Sigmoid colon (tissue), 4 donors: ENCODE measurements around a stretch of chr3.

GRCh38 chr3:17845204-17845415 is 102.7 kb upstream of the TBC1D5 start:
- PRO-cap, result no peak
- RAMPAGE, long total RNA, 4 experiments, result no peak in any of the 4 experiments

DNA sequence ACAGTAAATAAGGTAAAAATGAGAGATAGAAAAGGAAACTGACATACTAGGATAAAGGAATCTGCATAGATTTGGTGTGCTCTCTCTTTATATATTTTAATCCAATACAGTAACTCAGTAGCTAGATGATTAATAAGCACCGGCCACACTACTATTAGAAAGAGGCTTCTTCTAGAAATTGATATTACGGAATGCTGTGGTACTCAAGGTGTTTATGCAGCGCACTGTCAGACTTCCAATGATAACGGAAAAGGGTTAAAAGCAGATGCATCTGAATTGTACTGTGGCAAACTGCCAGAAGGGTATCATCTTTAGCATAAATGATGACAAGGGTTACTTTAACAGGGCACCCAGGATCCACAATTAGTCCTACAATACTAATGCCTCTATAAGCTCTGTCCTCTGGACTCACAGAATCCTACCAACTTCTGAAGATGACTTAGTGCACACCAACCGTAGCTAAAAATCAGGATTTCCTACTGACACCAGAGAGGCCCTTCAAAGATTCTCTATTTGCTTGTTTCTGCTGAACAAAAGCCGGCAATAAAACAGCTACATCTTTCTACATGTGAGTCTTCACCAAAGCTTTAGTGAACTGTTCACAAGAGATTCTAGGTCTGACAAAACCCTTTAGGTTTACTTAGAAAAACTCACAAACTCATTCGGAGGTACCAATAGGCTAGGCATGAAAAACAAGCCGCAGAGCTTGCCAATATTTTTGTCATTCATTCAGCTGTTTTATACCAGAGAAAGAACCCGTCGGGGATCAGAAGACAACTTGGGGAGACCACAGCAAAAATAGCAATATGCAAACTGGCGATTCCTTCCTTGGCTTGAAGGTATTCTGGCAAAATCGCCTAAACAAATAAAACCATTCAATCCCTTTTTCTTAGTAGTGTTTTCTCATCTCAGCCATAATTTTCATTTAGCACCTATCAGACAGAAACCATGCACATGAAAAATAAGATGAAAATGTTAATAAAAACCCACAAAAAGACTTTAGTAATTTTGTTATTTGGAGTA is 7.0 kb downstream of the SATB1 start:
- PRO-cap, result no peak
- RAMPAGE, long total RNA, 4 experiments, result no peak in any of the 4 experiments

GRCh38 chr3:18442915-18443281 is 17.8 kb upstream of the SATB1 start:
- PRO-cap, result no peak
- RAMPAGE, long total RNA, 4 experiments, result no peak in any of the 4 experiments

- PRO-cap, result no peak
- RAMPAGE, long total RNA, 4 experiments, result no peak in any of the 4 experiments
Observed at GRCh38 chr3:18446011-18446406, 20.9 kb upstream of the SATB1 start.

DNA sequence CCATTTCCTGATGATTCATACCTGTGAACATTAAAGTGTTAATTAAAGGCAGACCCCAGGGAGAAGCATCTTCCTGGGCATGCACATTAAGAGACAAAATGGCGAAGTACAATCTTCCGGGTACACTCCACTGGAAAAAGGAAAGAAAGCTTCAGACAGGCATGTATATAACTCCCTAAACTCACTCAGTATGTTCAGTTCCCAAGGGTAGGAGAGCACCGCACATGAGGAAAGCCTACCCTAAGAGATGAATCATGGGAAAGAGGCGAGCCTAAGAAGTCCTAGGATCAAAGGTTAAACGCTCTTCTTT is 17.4 kb upstream of the KCNH8 start:
- PRO-cap, result no peak
- RAMPAGE, long total RNA, 4 experiments, result no peak in any of the 4 experiments

DNA sequence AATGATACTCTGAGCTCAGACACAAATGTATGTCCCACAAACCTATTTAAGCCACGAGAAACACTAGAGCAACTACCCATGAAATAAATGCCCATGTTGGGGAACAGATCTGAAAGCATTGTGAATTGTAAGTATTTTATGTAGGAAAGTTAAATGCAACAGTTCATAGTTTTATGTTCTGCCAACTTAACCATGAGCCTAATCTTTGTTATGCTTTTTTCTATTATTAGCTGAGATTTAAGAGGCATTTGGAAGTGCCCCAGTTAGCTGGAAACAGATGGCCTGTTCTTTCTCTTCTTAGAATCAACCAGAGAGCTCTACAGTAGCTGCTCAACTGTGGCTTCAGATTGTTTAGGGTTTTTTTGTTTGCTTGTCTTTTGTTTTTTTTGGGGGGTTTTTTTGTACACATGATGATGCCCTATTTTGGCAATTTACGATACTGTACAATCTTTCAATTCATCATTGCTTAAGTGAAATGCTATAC is 284.4 kb downstream of the KCNH8 start:
- PRO-cap, result unidirectional peak, plus-strand start at position 300 of the sequence
- RAMPAGE, long total RNA, 4 experiments, result no peak in any of the 4 experiments

GRCh38 chr3:20023545-20024295 is 11.7 kb upstream of the PP2D1 start:
- PRO-cap, result unidirectional peak, plus-strand start at chr3:20023850
- RAMPAGE, long total RNA, 4 experiments, result no peak in any of the 4 experiments

DNA sequence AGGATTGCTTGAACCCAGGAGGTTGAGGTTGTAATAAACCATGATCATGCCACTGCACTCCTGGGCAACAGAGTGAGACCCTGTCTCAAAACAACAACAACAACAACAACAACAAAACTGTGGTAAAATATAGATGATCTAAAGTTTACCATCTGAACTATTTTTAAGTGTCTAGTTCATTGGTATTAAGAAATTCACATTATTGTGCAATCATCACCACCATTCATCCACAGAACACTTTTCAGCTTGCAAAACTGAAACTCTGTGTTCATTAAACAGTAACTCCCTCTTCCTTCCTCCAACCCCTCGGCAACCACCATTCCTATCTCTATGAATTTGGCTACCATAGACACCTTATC is 20.6 kb downstream of the KAT2B start:
- PRO-cap, result no peak
- RAMPAGE, long total RNA, 4 experiments, result no peak in any of the 4 experiments

DNA sequence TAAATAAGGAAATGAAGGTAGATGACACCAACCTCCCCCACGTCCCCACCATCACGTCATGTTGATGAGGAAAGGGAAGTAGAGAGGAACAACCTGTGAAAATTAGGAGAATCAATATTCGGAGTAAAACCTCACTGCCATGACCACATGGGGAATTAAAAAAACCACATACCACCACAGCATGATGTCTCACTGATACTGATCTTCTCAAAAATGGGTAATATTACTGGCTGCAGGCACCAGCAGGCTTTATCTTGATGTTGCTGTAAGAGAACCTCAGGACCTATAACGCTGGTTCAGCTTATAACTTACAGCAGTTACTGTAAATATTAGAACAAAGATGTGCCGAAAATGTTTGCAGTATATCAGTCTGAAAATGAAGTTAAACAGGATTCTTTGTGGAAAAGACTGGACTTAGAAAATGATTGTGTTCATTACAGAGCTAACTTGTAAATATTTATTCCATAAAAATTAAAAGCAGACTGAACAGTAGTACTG is 64.1 kb downstream of the KAT2B start:
- PRO-cap, result no peak
- RAMPAGE, long total RNA, 4 experiments, result no peak in any of the 4 experiments

DNA sequence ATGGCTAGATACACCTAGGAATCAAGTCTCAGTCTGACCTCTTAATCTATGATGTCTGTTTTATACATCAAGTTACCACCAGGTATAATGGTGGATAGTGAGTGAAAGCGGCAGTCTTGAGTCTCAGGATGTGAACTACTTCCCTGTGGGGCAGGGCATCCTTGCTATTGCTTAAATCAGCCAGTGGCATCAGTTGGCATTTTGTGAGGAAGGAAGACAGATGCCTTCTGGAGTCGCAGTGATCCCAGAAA is 70.9 kb downstream of the SGO1 start:
- PRO-cap, result no peak
- RAMPAGE, long total RNA, 4 experiments, result no peak in any of the 4 experiments

- PRO-cap, result no peak
- RAMPAGE, long total RNA, 4 experiments, result no peak in any of the 4 experiments
Observed at GRCh38 chr3:20236377-20236959, 50.5 kb upstream of the SGO1 start.

DNA sequence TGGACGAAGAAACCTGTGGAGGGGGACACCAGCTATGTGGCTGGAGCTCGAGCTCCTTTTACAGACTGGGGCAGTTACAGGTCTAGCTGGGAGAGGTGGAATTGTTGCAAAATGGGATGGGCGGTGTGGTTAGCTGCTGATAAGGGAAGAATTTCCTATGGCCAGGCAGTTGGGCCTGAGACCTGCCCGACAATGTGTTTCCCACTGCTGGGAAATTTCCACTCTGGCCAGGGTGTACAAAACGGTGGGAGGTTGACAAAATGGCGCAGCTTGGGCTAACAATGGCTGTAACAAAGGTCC is 137.3 kb upstream of the SGO1 start:
- PRO-cap, result no peak
- RAMPAGE, long total RNA, 4 experiments, result no peak in any of the 4 experiments

- PRO-cap, result no peak
- RAMPAGE, long total RNA, 4 experiments, result no peak in any of the 4 experiments
Observed at GRCh38 chr3:23646159-23646734, 159.5 kb upstream of the UBE2E1 start.

GRCh38 chr3:23808487-23808973 is 2.8 kb downstream of the UBE2E1 start:
- PRO-cap, result no peak
- RAMPAGE, long total RNA, 4 experiments, result no peak in any of the 4 experiments

DNA sequence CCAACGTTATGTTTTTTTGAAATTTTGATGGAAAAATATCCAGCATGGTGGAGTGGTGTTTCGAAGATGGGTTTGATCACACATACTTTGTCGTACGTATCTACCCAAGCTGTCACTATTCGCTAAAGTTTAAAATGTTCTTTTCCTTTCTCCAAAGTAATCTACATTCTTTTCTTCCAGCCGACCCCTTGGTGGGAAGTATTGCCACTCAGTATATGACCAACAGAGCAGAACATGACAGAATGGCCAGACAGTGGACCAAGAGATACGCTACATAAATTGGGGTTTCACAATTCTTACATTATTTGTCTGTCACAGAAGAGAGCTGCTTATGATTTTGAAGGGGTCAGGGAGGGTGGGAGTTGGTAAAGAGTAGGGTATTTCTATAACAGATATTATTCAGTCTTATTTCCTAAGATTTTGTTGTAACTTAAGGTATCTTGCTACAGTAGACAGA is 26.4 kb downstream of the NKIRAS1 start:
- PRO-cap, result no peak
- RAMPAGE, long total RNA, 4 experiments, result no peak in any of the 4 experiments

DNA sequence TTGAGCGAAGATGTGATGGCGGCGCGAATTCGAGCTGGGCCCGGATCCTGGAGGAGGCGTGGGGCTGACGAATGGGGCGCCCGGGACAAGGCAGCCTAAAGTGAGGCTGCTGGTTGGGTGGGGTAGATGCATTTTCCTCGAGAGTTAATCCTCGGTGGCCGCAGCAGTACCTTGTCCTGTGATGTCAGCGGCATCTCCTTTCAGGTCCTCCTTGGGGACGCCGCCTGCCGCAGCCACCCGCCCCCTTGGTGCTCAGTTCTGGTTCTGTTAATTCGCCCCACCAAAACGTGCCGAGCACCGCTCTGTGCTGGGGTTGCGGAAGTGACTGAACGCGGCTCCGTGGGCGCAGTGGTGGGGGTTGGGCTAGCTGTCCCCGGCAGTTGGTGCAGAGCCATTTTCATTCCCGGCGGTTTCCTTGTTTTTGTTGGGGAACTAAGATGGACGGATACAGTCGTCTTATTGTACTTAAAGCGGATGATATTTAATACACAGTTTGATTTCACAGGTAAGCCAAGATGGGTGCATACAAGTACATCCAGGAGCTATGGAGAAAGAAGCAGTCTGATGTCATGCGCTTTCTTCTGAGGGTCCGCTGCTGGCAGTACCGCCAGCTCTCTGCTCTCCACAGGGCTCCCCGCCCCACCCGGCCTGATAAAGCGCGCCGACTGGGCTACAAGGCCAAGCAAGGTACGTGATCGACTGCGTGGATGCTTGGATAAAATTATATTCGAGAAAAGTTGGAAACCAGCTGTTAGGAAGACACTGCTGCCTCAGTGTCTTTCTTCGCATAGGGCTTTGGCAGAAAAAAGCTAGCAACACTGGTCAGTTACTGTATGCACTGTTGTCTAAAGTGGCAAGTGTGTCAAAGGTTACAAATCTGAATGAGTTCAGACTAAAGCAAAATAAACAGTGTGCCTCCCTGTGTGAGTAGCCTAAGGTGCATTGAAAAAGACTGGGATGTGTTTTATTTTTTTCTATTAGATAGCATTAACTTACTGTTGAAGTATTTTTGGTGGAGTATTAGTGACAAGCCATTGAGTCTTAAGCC is 737 bp downstream of the RPL15 start:
- PRO-cap, result no peak
- RAMPAGE, long total RNA, 4 experiments, result no peak in any of the 4 experiments

GRCh38 chr3:23919554-23920672 is 3.0 kb downstream of the RPL15 start:
- PRO-cap, result no peak
- RAMPAGE, long total RNA, 4 experiments, result no peak in any of the 4 experiments

GRCh38 chr3:23920673-23921619 is 4.0 kb downstream of the RPL15 start:
- PRO-cap, result no peak
- RAMPAGE, long total RNA, 4 experiments, result no peak in any of the 4 experiments

DNA sequence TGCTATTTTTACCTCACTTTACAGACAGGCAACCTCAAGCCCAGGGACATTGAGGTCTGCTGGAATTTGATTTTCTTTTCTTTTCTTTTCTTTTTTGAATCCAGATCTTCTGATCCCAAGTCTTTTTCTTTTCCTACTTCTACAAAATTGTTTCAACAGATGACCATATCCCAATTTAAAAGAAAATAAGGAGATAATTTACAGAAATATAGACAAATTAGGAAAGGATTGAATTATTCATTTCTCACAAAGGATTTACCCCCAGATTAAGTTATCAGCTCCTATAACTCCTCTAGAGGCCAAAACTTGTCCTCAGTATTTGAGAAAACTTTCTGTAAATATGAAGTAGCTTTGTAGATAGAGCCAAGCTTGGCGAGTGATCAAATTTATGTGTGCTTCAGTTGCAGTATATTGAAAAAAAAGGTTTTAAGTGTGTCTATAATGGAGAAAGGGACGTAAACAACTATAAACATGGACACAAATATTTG is 118.9 kb downstream of the THRB start:
- PRO-cap, result no peak
- RAMPAGE, long total RNA, 4 experiments, result no peak in any of the 4 experiments

DNA sequence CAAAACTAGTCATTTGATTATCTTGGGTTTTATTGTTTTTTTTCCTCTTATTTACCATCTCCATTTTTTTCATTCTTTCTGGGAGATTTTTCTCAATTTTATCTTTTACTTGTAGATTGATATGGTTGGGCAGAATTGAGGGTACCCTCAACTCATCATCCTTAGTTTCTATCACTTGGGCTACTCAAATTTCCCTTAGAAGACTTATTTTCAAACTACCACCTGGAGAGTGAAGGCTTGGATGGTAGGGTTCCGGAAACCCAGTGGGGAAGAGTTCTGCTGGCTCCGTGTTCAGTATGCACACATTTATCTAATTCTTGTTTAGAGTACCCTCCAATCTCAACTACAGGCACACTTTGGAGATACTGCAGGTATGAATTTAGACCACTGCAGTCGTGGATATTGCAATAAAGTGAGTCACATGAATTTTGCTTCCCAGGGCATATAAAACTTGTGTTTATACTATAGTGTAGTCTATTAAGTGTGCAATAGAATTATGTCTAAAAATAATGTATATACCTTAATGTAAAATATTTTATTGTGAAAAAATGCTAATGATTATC is 28.3 kb downstream of the THRB start:
- PRO-cap, result no peak
- RAMPAGE, long total RNA, 4 experiments, result no peak in any of the 4 experiments